Left colon (tissue), 1 donor: Measurements from ENCODE around the gene FLVCR1.

- PRO-cap: no peak
These were observed 13.2 kb upstream of the SLC30A1 start for GRCh38 chr1:211592095-211592530.

GRCh38 chr1:211603033-211603973 lies 24.3 kb upstream of the SLC30A1 start:
- PRO-cap: no peak

- PRO-cap: no peak
These were observed 34.4 kb upstream of the SLC30A1 start for GRCh38 chr1:211613140-211613916.

DNA sequence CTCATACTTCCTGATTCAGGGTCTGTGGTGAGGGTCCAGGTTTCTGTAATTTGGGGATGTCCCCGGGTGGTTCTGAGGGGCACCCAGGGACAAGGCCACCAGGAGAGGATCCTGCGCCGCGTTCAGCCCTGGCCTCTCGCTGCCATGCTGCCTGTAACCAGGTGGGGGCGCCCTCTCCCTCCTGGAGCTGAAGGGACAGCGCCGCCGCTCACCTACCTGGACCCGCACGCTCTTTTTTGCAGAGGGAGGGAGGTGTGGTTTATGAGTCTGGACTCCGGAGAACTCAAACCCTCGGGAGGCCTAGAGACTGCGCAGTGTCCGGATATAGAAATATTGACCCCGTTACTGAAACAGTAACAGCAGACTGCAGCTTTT lies 23.1 kb upstream of the NEK2 start:
- PRO-cap: no peak

DNA sequence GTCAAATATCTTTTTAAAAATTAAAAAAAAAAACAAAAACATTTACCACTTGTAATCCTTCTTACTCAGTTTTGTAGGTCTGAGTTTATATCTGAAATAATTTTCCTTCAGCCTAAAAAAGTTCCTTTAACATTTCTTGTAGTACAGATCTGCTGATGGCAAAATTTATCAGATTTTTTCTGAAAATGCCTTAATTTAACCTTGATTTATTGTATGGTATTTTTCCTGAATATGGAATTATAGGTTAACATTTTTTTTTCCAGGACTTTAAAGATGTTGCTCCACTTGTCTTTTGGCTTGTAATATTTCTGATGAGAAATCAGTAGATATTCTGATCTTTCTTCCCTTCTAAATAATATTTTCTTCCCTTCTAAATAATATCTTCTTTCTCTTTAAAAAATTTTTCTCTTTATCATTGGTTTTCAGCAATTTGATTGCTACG lies 77.3 kb downstream of the INTS7 start:
- PRO-cap: no peak

GRCh38 chr1:212113025-212113477 lies 77.5 kb downstream of the DTL start:
- PRO-cap: no peak

- PRO-cap: no peak
These were observed 121.9 kb downstream of the DTL start for GRCh38 chr1:212157379-212157827.

DNA sequence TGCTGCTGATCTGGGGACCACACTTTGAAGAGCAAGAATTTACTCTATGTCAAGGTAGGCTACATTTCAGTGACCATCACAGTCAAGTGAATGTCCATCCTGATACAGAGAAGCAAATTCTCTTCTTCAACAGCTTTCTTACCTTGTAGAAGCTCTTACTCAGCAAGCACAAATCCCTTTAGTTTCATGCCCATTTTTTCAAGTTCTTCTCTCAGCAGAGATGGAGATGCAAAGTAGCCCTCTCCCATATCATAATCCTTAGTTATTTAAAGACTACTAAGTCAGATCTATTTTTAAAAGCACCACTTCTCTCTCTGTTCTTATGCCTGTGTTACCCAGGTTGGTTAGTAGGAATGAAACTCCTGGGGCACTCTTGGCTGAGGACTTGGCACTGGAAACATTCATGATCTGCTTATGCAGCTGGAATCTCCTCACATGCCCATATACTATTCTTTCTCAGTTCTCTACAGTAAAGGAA lies 52.0 kb upstream of the PPP2R5A start:
- PRO-cap: no peak

DNA sequence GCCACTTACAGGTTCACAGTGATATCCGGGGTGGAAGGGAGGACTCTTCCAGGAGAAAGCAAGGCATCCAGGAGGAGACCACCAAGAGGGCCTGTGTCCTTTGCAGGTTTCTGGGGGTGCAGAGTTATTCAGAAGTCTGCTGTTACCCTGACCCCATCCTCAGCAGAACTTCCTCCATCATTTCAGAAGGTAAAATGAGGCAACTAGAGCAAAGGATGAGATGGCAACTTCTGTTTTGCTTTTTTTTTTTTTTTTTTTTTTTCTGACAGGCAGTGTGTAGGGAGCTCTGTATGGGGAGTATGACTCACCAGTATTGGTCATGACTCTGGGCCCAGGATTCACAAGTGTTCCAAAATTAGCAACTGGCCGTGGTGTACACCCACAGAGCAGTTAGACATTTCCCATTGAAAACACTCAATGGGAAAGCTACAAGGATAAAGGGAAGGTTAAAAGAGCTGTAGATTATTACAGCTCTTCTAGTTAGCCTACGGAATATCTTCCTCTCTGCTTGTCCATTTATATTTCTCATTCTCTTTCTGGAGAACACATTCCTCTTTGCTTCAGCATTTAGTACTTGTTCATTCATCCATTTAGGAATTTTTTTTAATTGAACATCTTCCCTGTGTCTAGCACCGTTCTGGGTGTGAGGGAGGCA lies 50.6 kb upstream of the PPP2R5A start:
- PRO-cap: no peak

DNA sequence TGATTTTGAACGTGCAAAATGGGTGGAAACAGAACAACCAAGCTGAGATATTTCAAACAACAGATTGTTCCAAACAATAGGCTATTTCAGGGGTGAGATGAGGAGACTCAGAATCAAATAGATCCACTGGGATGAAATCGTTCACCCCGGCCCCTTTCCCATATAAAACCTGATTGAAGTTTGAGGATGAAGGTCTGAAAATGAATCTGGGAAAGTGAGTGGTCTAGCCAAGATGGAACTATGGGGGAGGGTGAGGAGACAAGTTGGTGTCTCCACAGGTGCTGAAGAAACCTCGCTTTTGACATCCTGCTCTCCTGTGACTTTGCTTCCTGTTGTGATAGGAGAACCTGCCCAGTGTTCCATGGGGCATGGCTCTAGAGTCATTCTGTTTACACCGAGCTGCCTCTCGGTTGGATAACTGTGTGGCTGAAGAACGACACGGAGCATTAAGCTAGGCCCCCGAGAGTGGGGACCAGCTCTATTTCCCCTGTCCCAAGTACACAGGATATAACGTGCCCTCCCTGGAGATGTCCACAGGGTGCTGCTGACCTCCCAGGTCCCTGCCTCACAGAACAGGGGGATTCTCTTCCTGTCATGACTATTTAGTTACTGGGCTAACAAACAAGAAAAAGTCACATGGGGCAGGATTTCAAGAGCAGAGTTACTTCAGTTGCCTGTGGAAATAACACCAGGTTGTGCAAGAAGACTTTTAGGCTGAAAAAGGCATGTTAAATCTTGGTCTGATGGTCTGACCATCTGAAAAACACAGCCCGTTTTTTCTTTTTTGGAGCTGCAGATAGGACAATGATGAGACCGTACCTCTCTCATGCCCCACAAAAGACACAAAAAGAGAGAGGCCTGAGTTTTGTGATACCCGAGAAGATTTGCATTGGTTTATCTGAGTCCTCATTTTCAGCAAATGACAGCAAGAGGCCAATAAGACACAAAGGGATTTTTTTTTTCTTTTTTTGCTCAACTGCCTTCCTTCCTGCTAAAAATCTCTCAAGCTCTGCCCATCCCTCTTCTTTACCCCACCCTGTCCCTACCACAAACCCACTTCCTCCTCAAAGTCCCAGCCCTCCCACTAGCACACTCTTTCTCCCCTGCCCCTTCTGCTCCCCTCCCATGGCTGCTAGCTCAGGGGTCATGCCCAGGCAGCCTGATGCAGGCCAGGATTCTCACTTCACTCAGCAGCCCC lies 29.3 kb upstream of the PPP2R5A start:
- PRO-cap: no peak

- PRO-cap: no peak
These were observed 43.1 kb downstream of the PPP2R5A start for GRCh38 chr1:212328214-212328725.

DNA sequence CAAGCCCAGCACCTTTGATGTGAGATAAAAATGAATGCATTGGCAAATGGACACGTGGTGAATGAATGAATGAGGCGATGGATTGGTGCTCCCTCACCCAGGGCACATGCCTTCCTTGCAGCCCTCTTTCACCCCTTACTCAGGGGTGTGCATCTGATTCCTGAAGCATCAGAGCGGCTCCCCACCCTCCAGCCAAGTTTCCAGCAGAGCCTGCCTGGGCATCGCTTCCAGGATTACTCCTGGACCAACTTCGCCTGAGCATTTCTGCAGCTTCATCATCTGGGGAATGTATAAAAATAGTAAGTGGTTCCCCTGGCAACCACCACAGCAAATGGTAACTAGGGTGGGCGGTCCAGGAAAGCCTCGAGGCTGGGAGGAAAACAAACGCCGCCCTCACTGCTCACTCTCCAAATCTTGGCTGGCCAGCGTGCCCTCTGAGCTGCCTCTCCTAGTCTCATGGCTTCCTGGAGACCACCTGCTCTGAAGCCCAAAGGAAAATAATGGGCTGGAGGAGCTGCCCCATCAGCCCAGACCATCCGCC lies 20.1 kb downstream of the NENF start:
- PRO-cap: no peak

DNA sequence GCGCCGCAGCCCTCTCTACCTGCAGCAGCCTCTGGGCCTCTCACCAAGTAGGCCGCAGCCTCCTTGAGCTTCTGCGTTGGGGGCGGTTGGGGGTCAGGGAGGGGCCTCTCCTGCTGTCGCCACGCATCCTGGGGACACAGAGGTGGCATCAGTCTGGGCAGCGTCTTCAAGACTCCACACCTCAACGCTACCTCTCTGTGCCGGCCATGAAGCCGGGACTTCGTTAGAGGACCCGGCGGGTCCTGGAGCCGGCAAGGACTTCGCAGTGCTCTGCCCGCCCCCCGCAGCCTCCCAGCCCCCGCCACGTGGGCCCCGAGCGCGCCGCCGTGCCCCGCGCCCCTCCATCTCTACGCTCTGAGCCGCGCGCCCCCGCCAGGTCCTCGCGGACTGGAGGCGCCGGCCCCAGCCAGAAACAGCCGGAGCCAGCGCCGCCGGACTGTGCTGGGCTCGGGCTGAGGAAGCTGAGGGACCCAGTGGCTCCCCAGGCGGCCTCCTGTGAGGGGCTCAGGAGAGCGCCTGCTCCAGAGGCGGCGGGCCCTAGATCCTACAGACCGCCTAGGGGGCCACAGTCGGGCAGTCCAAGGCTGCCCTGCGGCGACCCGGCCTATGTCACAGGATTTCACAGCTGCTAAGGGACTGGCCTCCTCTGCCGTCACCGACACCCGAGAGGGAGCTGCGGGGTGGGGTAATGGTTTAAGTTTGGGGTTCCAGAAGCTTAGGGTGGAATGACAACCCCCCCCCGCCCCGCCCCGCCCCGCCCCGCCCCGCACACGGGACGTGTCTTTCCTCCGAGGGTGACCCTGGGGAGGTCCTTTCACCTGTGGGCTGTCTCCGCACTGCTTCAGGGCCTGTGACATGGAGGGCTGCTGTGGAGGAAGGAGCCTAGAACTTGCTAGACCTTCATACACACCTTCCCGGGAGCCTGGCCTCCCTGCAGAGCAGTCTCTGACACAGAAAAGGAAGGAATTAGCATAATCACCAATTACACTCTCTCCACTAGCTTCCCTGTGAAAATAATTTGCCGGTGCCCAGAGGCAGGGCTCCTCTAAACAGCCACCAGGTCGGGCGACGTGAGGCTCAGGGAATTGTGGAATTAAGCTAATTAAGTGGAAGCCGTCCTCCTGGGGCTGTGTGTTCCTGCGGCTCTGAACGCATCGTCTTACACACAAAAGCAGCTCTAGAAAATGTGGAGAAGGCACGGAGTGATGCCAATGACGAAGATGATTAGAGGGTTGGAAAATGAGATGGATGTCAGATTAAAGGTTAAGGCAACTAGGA lies 82.2 kb downstream of the NENF start:
- PRO-cap: no peak

DNA sequence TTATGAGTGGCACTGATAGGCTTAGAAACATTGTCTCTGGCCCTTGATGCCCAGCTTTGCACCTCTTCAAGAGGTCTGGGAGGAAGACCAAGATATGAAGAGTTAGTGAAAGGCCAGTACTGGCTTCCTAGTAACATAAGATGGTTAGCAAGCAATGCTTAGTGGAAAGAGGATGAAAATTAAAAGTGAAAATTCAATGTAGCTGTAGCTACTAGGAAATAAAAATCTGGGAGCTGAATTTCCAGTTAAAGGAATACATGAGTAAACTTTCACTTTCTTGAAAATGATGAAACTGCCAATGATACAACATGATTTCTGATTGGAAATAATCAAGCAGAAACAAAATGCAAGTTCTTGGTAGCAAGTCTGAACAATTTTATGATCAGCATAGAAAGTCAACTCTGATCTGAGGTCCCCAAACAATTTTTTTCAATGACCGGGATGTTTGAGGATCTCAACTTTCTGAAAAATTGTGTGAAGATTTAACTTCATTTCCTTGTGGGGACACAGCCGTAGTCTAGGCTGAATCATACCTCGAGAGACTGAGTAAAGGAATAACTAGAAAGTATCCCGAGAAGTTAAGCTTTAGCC lies 3.1 kb downstream of the ATF3 start:
- PRO-cap: no peak

- PRO-cap: no peak
These were observed 6.2 kb downstream of the ATF3 start for GRCh38 chr1:212614679-212615299.

- PRO-cap: no peak
These were observed 28.2 kb downstream of the BATF3 start for GRCh38 chr1:212671287-212672021.

DNA sequence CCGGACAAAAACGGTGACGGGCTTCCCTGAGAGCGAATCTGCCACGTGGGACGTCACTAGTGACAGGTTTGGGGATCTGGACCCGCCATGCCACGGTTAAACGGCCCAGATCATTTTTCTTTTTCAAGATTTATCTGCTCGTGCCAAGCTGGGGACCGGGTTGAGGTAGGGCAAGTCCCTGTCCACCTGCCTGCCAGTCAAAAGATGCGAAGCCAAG lies 872 bp upstream of the BATF3 start:
- PRO-cap: no peak

DNA sequence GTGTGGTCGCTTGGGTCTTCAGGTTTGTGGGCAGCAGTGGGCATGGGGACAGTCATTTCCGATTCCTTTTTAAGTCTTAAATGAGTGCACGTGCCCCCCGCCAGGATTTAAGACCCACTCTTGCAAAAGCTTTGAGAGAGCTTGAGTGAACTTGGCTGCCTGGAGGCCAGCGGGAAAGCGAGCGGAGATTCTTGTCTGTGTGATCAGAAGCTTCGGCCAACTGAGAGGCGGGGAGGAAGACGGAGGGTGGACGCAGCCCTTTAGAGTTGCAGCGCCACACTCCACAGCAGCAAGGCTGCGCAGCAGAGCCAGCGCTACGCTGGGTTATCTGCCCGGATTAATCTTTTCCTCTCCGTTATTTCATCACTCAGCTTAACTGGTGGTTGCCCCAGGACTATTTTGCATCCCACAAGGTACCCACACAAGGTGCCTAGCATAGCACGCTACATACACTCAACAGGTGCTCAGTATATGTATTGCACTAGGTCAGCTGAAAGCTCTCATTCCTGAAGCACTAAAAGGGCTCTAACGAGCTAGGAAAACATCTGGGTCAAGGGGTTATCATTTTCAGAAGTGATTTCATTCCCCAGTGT lies 1.4 kb upstream of the BATF3 start:
- PRO-cap: unidirectional peak, minus-strand start at position 222 of the sequence

GRCh38 chr1:212749791-212750614 lies 41.6 kb downstream of the NSL1 start:
- PRO-cap: no peak

GRCh38 chr1:212857963-212858623 lies at the start of gene FLVCR1:
TSS of gene FLVCR1 (plus strand) at chr1:212858275.
- PRO-cap: bidirectional peak, plus-strand start at chr1:212858234, minus-strand start at chr1:212858129